ENCODE data around the genes TLE1 and SLC28A3.

GRCh38 chr9:81335919-81336386, 353.4 kb downstream of the TLE1 start:
- PRO-cap, result no peak

DNA sequence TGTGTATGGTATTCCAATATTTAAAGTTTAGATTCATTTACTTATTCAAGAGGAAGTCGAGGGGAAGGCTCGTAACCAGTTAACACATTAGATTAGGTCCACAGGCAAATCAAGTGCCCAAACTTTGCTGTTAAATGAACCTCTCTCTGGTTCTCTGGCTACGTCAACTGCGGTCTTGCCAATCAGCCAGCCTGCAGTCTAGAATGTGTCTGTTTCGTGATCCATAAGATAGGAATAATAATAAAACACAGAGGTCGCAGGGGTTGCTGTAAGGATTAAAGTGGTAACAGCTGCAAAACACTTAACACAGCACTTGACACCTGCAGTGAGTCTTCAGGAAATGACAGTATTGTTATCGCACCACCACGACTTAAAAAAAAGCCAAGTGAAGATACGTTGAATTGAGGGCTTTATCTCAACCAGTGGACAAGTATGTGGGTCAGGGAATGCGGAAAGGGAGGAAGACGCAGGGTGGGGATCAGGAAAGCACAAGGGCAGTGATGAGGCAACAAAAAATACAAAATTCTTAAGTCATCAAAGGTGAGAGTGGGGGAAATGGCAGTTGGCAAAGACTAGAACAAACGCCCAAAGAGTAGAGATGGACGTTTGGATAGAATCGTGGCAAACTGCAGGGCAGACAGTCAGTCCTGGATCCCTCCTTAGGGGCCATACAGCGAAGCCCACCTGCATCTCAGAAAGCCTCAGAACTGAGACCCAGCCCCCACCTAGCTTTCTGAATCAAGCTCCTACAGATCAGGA, 92.3 kb downstream of the TLE1 start:
- PRO-cap, result no peak

DNA sequence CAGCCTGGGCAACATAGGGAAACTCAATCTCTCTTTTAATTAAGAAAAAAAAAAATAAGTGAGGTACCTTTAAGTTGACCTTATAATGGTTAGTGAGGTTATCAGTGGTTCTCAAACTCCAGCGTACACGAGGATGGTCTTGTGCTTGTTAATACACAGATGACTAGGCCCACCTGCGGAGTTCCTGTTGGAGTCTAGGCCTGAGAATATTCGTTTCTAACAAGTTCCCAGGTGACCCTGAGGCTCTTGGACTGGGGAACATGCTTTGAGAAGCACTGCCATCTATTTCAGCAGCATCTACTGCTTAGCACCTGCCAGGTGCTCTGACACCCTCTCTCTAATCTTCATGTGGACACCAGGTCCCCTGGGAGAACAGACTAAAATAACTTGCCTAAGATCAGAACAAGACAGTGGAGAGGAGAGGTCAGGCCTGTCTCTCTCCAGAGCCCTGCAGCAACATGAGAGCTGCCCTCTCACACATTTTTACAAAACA, 24.6 kb downstream of the TLE1 start:
- PRO-cap, result no peak

DNA sequence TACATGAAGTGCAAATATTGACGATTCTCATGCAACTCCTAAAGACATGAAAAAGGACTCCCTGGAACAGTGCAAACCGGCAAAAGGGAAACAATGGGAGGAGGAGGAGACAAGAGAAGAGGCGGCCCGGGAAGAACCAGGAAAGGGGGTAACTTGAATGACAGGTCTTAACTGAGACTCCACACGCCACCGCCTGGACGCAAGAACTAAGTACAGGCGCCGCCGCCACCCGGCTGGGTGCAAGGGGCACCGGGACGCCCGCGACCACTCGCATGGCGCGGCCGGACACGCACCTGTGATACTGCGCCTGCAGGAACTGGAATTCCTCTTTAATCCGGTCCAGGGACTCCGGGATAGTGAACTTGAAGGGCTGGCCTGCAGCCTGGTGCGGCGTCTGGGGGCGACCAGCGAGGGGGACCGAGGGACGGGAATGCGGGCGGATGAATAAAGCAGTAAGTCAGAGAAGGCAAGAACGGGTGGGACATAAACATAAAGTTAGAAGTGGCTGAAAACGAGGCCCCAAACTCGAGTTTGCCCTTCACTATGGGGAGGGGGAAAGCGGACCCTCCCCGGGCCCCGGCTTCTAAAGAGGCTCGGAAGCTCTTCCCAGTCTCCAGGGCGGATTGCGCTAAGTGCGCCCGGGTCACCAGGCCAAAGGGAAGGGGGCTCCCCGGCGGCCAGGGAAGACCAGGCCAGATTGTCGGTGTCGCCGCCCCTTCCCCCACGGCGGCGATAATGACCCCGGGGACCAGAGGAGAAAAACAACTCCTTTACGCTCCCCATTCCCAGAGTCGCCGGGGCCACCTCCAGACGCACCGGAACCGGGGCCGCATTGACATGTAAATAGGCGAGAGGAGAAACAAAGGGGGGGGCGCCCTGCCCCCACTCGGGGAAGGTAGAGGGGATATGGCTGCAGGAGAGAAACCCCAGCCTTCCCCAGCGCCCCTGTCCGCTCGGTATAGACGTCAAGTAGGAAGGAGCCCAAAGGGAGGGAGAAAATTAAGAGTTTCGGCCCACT, 2.0 kb downstream of the TLE1 start:
- PRO-cap, result bidirectional peak, plus-strand start at position 904 of the sequence, minus-strand start at position 737 of the sequence

- PRO-cap, result no peak
Measured at GRCh38 chr9:81688059-81688460, 1.3 kb downstream of the TLE1 start.

GRCh38 chr9:81688782-81689687, at the start of gene TLE1:
TLE1 (minus strand) TSS chr9:81689547.
- PRO-cap, result unidirectional peak, minus-strand start at chr9:81689542

- PRO-cap, result no peak
Measured at GRCh38 chr9:81759686-81760226, 70.4 kb upstream of the TLE1 start.

- PRO-cap, result no peak
Measured at GRCh38 chr9:82558769-82559402, 504.1 kb downstream of the RASEF start.

- PRO-cap, result no peak
Measured at GRCh38 chr9:82601135-82601688, 461.7 kb downstream of the RASEF start.

DNA sequence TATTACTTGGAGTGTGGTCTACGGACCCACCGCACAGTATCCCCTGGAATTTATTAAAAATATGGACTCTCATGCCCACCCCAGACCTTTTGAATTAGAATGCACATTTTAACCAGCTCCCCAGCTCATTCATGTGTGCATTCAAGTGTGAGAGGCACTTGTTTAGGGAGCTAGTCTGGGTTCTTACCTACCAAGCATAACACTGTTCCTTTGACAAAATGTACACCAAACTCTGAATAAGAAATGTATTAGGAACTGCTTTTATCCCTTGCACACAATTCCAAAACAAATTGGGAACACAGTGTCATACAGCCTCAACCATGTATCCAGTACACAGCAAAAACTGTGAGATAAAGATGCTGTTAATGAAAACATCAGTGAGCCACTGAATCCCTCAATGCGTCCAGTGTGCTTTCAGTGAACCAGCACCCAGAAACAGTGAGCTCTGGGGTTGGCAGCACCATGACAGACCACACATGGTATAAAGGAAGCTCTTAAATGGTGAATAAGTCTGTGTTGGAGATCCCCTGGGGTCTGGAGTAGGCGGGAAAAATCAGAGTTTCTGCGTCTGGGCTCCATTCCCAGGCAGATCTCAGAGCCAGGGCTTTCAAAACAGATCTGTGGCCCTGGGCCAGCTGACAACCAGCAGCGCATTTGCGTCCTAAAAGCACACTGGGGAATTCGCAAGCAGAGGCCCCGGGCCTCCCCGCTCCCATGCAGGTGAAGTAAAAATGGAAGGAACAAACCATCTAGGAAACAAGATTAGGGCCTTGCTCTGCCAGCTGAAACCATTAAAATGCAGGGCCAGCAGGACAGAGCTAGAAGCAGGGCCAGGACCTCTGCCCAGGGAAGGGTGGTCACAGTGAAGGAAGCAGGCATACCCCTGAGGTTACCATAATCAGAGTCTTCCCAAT, 233.6 kb downstream of the FRMD3 start:
- PRO-cap, result no peak

DNA sequence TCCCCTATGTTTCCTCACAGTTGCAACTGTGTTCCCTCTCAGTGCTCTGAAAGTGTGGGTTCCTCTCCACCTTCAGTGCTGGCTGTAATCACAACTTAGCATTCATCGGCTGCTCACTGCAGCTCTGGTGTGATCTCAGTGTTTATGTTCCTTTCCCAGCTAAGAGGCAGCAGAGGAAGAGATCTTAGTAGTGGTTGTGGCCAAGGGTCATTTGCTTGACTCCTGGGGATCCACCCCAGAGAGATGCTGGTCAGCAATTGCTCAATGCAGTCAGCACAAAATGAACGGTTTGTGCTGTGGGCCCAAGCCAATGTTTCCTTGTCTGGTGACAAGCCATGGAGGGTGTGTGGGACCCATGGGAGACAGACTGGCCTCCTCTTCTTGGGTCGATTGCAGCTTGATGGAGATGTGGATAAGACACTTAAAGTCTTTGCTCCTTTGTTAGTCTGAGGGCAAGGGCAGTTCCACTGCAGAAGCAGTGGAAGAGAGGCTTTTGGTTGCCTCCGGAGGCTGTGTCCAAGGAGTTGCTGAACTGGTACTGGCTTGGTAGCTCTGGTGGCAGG, 16.1 kb upstream of the FRMD3 start:
- PRO-cap, result no peak

DNA sequence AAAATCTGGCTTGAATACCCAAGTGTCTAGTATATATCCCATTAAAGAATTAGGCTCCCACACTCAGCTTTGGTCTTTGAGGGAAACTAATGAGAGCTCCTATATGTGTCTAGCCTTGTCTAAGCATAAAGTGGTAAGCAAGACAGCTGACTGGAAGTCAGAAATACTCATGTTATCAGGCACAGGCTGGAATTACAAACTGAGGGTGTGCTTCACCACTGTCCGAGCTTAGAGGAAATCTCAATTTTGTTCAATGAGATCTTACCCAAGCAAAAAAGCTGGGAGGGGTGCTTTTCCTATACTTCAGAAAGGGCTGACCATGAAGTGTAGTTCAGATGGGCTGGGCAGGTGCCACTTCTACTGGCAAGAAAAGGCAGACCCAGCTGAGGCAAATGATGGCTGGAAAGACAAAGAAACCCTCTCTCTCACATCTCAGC, 33.4 kb downstream of the IDNK start:
- PRO-cap, result no peak

DNA sequence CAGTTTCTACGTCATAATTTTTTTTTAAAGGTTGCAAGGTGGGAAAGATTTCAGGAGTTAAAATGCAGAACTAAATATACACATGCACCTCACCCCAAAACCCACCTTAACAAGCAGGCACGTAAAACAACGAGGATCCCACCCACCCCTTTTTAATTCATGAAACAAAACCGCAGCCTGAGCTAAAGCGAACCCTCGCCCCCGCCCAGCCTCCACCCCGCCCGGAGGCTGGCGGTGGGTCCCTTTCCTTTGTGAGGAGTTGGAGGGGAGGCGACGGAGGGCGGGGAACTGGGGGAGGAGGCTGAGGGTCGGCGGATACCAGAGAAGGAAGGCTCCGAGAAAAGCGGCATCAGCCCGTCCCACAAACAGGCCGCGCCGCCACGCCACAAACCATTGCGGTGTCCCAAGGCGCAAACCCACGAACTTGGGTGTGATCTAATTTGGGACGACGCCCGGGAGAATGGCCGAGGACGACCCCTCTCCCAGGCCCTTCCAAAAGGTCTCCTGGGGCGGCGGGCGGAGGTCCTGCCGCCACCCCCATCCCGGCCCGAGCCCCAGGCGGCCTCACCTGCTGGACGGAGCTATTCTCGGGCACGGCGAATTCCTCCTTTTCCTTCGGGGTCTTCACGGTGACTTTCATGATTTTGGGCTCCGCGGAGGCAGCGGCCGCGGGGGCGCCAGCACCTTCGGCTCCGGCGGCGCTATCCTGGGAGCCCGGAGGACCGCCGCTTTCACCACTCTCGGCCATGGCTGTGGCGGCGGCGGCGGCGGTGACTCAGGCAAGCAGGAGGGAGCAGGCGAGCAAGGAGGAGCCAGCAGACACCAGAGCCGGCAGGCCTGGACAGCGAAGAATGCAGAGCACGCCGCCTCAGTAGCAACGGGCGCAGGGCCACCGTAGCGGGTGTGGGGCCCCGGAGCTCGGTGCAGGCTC, 561 bp downstream of the UBQLN1 start:
- PRO-cap, result unidirectional peak, plus-strand start at position 254 of the sequence; unidirectional peak, minus-strand start at position 748 of the sequence

DNA sequence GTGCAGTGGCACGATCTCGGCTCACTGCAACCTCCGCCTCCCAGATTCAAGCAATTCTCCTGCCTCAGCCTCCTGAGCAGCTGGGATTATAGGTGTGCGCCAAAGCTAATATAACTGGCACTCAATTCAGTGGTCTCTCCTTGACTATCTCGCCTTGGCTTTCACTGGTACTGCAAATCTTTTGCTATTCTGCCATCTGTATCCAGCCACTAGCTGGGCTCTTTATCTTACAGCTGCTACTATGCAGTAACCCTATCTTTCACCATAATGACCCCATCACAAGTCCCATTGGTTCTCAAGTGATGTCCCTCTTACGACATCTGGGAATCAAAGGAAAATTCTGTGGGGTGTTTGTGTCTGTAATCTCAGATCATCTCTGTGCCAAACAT, 9.0 kb upstream of the C9orf64 start:
- PRO-cap, result no peak

DNA sequence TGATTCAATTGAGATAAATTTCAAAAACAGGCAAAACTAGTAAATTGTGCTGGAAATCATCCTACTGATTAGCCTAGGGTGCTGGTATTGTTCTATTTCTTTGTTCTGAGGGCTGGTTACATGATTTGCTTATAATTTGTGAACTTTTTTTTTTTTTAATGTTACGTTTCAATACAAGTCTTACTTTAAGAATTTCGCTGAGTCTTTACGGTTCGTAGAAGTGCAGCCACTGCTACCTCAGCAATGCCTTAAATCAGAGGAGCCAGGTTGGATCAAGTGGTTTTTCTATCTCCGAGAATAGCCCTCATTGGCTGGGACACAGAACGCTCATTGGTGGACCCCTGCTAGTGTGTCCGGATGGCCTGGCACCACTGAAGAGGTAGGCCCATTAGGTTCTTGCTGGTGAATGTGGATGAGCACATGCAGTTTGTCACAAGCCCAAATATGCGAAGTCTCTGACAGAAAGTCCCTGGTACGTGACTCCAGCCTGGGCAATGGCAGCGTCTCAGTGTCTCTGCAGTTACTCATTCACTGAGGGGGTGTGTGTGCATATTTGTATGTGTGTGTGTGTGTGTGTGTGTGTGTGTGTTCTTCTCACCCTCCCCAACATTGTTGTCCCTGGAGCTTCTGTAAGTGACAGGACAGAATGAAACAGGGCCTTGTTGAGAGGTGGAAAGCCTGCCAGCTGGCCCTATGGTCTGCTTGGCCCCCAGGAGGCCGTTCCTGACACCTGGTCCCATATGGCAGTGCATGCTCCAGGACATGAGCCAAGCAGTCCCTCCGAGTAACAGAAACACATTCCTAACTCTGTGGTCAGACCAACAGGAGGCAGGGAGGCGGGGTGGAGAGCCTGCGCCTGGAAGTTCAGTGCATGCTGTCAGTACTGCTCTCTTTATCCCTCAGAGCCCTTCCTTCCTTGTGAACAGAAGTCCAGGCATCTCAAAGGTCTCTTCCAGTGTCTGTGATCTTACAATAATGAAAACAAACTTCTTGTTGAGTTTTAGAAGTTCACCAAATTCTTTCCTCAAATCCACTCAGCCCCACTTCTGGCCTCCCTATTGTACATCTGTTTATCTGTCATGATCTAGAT, 170.0 kb downstream of the SLC28A3 start:
- PRO-cap, result no peak

GRCh38 chr9:84340505-84341082, at the start of gene SLC28A3:
SLC28A3 (minus strand) TSS chr9:84340758.
- PRO-cap, result no peak

DNA sequence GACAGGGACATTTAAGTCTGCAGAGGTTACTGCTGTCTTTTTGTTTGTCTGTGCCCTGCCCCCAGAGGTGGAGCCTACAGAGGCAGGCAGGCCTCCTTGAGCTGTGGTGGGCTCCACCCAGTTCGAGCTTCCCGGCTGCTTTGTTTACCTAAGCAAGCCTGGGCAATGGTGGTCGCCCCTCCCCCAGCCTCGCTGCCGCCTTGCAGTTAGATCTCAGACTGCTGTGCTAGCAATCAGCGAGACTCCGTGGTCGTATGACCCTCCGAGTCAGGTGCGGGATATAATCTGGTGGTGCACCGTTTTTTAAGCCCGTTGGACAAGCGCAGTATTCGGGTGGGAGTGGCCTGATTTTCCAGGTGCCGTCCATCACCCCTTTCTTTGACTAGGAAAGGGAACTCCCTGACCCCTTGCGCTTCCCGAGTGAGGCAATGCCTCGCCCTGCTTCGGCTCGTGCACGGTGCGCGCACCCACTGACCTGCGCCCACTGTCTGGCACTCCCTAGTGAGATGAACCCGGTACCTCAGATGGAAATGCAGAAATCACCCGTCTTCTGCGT, 407.6 kb downstream of the NTRK2 start:
- PRO-cap, result no peak

- PRO-cap, result no peak
Measured at GRCh38 chr9:85722961-85723596, 18.7 kb downstream of the AGTPBP1 start.

- PRO-cap, result no peak
Measured at GRCh38 chr9:85740678-85741396, 917 bp downstream of the AGTPBP1 start.

DNA sequence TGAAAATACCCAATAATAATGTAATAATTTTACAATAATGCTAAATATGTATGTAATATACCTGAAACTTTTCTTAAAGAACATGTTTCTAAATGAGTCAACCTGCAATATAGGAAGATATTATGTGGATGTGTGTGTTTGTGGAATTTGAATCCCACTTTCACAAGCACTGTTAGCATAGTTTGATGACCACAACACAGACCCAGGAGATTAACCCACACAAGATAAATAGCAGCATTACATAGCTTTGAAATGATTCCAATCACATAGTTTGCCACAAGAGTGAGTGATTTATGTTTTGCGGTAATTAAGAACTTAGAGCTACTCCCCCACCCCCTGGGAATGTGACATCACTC, 1.4 kb upstream of the AGTPBP1 start:
- PRO-cap, result no peak